ENCODE data around the gene ST13.

DNA sequence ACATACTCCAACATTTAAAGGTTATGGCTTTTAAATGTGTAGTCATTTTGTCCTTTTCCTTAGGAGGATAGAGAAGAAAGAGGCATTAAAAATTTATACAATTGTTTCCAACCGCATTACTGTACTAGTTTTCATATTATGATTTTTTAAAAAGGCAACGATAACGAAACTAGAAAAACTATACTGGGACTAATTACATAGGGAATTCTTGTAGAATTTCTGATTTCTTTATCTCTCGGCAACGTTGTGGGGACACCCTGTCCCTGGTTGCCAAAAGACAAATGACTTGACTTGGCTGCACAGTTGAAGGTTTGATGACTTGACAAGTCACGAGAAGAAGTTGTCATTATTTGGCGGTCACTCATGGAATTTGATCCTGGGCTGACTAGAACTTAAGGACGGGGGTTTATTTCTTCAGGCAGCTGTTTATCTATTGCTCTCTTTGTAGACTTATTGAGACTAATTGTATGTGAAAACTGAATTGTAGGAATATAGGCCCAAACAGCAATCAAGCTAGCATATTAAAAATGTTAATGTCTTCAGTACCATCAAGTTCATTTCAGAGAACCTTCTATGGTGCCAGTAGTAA, 68.9 kb upstream of the ADSL start:
- PRO-cap, 2 experiments: no peak in any of the 2 experiments
- RAMPAGE, long total RNA, 5 experiments: no peak in any of the 5 experiments

GRCh38 chr22:40323409-40324446, 22.6 kb upstream of the ADSL start:
- PRO-cap, 2 experiments: no peak in any of the 2 experiments
- RAMPAGE, long total RNA, 5 experiments: no peak in any of the 5 experiments

GRCh38 chr22:40385009-40385814, 14.8 kb downstream of the SGSM3 start:
- PRO-cap, 2 experiments: no peak in any of the 2 experiments
- RAMPAGE, long total RNA, 5 experiments: no peak in any of the 5 experiments

GRCh38 chr22:40651581-40652406, 15.3 kb upstream of the MRTFA start:
- PRO-cap, 2 experiments: peak in 2 of 2 experiments; most common plus-strand start chr22:40652272 (in 2); most common minus-strand start chr22:40651726 (in 1)
- RAMPAGE, long total RNA, 5 experiments: no peak in any of the 5 experiments

- PRO-cap, 2 experiments: no peak in any of the 2 experiments
- RAMPAGE, long total RNA, 5 experiments: no peak in any of the 5 experiments
Measured at GRCh38 chr22:40746720-40747195, 67.5 kb downstream of the MCHR1 start.

DNA sequence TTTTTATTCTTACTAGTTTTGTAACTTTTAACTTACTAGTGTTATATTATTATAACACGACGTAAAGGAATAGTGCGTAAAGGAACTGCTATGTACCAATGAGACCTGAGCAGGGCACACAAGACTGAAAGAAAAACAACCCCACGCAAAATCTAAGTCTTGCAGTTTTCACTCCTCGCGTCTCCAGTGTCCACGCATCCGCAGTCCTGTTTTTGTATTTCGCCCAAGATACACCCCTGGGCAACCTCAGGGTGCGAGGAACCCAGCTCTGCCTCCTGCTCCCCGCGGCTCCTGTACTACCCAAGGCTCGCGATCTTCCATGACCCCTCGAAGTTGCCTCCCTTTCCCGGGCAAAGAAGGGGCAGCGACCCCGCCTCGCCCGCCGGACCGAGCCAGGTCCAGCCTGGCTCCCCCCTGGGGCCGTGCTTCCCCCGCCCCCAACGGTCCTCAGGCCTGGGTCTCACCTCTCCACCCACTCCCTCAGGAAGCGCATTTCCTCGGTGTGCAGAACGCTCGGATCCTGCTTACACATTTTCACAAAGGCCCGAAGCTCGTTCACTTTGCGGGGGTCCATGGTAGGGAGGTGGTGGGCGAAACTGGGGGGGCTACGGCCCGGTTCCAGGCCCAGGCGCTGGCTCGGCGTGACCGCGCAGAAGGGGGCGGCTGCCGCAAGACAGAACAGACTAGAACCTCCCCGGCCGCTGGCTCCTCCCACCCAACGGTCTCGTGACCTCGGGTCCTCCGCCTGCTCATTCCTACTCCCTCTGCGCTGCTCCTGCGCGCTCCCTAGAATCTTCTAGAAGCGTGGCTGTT, at the start of gene ST13:
Gene ST13 (minus strand): TSS at position 673 of the 813 bp plus-strand sequence.
- PRO-cap, 2 experiments: peak in 2 of 2 experiments; most common plus-strand start position 164 of the sequence (in 2); most common minus-strand start position 185 of the sequence (in 2)
- RAMPAGE, long total RNA, 5 experiments: start-site peak on the minus strand in 5 of 5 experiments, centred at positions 545 to 675 of the sequence, 966 to 13,093 reads per replicate

GRCh38 chr22:40966614-40967184, 15.5 kb downstream of the RBX1 start:
- PRO-cap, 2 experiments: no peak in any of the 2 experiments
- RAMPAGE, long total RNA, 5 experiments: no peak in any of the 5 experiments

DNA sequence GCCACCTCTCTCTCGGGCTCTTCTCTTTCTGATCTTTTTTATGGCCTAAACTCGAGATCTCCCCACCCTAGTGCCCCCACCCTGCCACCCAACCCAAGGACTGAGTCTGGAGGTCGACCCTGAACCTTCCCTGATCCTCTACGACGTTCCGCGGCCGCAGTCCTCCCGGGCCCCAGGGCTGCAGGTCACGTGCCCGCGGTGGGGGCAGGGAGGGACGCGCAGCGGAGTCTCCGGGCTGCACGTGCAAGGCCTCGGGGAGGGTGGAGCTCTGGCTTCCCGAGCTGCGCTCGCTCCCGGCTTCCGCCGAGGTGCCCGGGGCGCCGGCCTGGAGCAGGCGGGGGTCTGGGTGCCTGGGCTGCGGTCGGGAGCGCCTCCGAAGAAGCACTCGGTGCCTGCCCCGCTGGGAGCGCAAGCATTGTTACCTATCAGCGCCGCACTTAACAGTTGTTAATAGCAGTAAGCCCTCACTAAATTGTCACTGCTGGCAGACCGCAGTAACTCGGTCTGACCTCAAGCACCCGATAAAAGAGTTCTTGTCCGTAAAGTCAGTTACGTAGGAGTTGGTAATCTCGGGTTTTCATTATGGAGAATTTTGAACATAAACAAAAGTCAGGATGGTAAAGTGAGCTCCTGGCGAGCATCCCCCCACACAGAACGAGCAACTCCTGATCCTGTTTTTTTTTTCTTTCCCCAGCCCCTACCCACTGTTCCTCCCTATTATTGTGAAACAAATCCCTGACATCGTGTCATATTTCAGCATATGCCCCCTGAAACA, 69.8 kb upstream of the EP300 start:
- PRO-cap, 2 experiments: peak in 2 of 2 experiments; most common plus-strand start position 306 of the sequence (in 2); most common minus-strand start position 139 of the sequence (in 1)
- RAMPAGE, long total RNA, 5 experiments: no peak in any of the 5 experiments

GRCh38 chr22:41048714-41049758, 43.4 kb upstream of the EP300 start:
- PRO-cap, 2 experiments: peak in 1 of 2 experiments; most common plus-strand start chr22:41049079 (in 1); most common minus-strand start chr22:41048912 (in 1)
- RAMPAGE, long total RNA, 5 experiments: no peak in any of the 5 experiments

- PRO-cap, 2 experiments: no peak in any of the 2 experiments
- RAMPAGE, long total RNA, 5 experiments: no peak in any of the 5 experiments
Measured at GRCh38 chr22:41181497-41181814, 23.7 kb upstream of the L3MBTL2 start.

- PRO-cap, 2 experiments: no peak in any of the 2 experiments
- RAMPAGE, long total RNA, 5 experiments: no peak in any of the 5 experiments
Measured at GRCh38 chr22:41184606-41185063, 20.5 kb upstream of the L3MBTL2 start.

DNA sequence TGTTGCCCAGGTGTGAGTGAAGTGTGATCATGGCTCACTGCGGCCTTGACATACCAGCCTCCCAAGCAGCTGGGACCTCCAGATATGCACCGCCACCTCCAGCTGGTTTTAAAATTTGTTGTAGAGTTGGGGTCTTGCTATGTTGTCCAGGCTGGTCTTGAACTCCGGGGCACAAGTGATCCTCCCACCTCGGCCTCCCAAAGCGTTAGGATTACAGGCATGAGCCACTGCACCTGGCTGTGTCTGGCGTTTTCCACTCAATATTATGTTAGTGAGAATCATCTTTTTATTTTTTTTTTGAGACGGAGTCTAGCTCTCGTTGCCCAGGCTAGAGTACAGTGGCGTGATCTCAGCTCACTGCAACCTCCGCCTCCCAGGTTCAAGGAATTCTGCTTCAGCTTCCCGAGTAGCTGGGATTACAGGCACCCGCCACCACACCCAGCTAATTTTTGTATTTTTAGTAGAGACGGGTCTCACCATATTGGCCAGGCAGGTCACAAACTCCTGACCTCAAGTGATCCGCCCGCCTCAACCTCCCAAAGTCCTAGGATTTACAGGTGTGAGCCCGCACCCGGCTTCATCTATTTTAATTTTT, 2.1 kb upstream of the CHADL start:
- PRO-cap, 2 experiments: no peak in any of the 2 experiments
- RAMPAGE, long total RNA, 5 experiments: no peak in any of the 5 experiments

GRCh38 chr22:41280072-41280641, 5.8 kb downstream of the RANGAP1 start:
- PRO-cap, 2 experiments: no peak in any of the 2 experiments
- RAMPAGE, long total RNA, 5 experiments: no peak in any of the 5 experiments

DNA sequence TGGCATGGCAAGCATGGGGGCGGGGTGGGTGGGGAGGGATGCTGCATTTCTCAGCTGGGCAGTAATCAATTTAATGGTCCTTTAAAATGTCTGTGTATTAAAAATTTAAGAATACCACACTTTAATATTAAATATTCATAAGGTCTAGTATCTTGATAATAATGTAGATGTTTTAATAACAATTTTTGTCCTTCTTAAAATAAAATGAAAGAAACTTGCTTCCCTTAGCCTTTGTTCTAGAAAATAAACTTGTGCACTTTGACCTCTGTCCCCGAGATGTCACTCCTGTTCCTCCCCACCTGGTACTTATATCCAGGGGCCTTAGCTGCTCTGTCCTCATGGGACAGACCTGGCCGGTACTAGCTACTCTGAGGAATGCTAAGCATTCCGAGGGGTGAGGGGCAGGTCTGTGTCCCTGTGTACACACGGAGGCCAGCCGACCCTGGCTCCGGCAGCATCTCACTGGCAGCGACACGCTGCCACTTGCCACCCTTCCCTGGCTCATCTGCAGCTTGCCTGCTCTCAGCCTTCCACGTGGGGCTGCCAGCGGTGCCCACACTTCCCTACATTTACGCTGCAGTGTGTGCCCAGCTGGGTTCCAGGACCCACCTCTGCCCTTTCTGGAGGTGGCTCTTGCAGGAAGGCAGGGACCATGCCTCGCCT, 21.7 kb upstream of the TEF start:
- PRO-cap, 2 experiments: peak in 1 of 2 experiments; most common plus-strand start position 510 of the sequence (in 1); most common minus-strand start position 281 of the sequence (in 1)
- RAMPAGE, long total RNA, 5 experiments: no peak in any of the 5 experiments

DNA sequence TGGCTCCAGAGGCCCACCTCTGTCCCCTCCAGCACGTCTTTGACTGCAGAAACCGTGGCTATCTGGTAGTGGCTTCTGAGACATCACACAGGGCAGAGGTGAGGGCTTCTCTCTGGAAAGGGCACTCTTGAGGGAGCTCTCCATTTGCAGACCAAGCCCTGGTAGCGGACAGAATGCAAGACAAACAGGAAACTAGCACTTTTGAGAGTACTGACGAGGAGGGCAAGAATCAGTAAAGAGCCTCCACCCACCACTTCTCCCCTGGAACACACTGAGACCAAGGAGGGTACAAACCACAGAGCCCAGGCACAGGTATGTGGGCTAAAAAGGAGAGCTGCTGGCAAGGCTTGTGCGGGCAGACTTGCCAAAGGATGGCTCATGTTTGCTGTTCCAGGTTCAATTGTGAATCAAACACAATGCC, 6.7 kb upstream of the TEF start:
- PRO-cap, 2 experiments: no peak in any of the 2 experiments
- RAMPAGE, long total RNA, 5 experiments: no peak in any of the 5 experiments

GRCh38 chr22:41382093-41382611, 410 bp downstream of the TEF start:
- PRO-cap, 2 experiments: peak in 1 of 2 experiments; most common plus-strand start chr22:41382300 (in 1); most common minus-strand start chr22:41382172 (in 1)
- RAMPAGE, long total RNA, 5 experiments: no peak in any of the 5 experiments

DNA sequence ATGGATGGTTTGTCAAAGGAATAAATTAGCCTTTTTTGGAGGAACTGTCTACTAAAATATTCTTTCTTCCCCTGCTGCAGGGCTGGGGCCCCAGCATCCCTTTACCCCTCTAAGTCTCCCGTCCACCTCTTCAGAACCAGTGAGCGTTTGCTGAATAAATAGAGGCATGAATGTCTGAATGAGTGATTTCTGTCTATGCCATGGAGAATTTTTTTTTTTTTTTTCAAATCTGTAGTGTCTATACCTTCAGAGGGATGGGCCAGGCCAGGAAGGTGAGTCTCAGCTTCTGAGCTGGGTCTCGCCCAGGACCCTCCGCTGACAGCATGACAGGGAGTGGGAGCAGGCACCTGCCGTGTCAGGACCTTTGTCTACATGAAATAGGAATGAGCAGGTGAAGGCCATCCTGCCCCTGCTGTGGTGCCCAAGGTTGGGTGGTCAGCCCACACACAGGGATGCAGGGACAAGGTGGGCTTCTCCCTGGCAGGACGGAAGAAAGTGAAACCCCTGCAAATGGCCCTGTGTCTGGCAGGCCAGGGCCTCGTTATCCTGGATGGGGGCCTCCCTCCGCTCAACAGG, 15.2 kb downstream of the TOB2 start:
- PRO-cap, 2 experiments: no peak in any of the 2 experiments
- RAMPAGE, long total RNA, 5 experiments: no peak in any of the 5 experiments

- PRO-cap, 2 experiments: no peak in any of the 2 experiments
- RAMPAGE, long total RNA, 5 experiments: no peak in any of the 5 experiments
Measured at GRCh38 chr22:41436871-41437452, 9.6 kb downstream of the TOB2 start.

GRCh38 chr22:41508633-41509551, 35.4 kb downstream of the POLR3H start:
- PRO-cap, 2 experiments: no peak in any of the 2 experiments
- RAMPAGE, long total RNA, 5 experiments: no peak in any of the 5 experiments

DNA sequence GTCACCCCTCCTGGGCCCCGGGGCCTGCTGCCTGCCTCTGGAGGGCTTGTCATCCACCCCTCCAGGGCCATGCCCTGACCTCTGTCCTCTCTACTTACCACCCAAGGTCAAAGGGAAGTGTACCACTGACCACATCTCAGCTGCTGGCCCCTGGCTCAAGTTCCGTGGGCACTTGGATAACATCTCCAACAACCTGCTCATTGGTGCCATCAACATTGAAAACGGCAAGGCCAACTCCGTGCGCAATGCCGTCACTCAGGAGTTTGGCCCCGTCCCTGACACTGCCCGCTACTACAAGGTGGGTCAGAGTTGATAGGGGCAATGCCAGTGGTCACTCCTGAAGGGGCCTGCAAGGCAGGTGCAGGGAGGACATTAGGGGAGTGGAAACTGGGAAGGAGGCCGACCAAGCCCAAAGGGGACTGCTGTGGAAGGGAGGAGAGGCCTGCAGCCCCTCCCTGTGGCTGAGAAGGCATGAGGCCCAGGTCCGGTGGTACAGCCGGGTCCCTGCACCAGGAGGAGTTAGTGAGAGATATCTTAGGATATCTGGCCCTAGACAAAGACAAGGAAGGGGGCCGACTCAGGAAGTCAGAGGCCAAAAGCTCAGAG, 18.0 kb downstream of the POLR3H start:
- PRO-cap, 2 experiments: no peak in any of the 2 experiments
- RAMPAGE, long total RNA, 5 experiments: no peak in any of the 5 experiments

Measured in thyroid gland (tissue), 7 donors.